Cardiac fibroblast (primary cell): ENCODE measurements around a stretch of chr6.

GRCh38 chr6:169766919-169767967, 15.8 kb downstream of the ERMARD start:
- RRBS = 92% methylated on average over 4 of the region's 13 CpGs

DNA sequence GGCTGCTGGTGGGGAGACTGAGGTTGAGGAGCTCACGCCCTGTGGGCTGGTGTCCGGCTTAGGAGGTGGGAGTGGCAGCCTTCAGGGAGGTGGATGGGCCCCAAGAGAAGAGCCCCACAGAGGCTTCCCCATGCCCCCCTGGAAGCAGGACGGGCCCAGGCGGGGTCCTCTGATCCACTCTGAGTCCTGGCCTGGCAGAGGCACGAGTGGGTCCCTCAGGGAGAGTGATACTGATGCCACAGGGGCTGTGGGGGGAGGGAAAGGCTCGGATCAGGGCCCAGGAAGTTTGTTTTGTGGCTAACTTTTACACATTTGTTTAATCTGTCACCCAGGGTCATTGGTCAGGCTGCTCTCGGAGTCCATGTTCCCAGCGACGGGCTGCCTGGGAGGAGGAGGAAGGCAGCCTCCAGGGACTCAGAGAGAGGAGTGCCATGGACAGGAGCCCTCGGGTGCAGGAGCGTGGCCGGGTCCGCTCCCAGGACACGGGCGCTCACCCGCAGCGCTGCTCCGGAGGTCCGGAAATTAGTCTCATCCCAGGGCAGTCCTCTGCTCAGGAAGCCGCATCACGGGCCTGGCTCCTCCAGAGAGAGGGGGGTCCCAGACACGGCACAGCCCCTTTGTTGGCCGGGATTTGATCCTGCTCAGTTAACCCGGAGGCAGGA, 170.9 kb downstream of the ERMARD start:
- RRBS = no CpG with 5 or more reads among the region's 24 CpGs

GRCh38 chr6:170023067-170023594, 267.7 kb downstream of the DLL1 start:
- RRBS = 20% methylated on average over 25 of the region's 60 CpGs

DNA sequence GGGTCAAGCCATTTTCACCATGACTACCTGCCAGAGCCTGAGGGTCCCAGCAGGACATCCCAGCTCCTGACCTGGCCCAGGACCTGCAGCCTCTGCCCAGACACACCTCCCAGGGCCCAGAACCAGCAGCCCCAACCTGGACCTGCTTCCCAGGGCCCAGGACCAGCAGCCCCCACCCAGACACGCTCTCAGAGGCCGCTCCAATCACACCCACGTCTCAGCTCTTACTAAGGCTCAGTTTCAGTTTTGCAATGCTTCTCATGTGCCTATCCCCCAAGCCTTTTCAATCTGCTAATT, 253.4 kb downstream of the DLL1 start:
- RRBS = no CpG with 5 or more reads among the region's 3 CpGs

GRCh38 chr6:170049543-170050368, 241.1 kb downstream of the DLL1 start:
- RRBS = 37% methylated on average over 4 of the region's 36 CpGs

- RRBS = no CpG with 5 or more reads among the region's 23 CpGs
These were observed 143.9 kb downstream of the DLL1 start for GRCh38 chr6:170146877-170147563.

DNA sequence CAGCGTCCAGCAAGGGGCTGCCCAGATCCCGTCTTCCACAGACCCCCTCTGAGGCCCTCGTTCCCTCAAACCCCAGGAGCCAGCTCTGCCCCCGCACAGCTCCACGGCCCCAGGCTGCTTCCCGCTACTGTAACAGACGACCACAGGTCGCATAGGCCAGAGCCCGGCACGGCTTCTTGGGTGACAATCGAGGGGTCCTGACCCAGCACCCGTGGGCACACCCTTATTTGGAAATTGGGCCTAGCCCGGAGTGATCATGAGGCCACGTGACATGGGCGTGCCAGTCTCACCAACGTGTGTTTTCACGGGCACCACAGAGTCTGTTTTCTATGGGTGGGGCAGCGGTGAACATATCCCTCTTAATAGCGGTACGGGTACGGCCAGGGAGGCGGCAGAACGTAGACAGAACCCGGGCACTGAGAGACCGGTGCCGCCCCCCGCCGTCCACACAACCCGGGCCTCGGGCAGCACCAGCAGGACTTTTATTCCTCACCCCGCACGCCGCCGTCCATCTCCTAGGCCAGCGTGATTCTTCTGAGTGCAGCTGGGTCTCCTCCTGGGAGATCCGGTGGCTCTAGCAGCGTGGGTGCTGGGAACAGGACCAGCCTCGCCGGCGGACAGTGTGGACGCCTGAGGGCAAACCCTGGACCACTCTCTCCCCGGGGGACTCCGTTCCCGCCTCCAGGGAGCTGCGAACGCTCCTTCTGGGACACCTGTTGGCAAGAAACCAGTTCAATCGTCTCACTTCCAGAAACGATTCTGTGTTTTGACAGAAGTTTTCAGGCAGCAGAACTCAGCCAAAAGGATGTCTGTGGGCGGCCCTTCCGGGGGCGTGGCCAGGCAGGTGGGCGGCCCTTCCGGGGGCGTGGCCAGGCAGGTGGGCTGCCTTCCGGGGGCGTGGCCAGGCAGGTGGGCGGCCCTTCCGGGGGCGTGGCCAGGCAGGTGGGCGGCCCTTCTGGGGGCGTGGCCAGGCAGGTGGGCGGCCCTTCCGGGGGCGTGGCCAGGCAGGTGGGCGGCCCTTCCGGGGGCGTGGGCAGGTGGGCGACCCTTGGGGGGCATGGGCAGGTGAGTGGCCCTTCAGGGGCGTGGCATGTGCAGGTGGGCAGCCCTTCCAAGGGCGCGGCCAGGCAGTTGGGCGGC, 130.9 kb downstream of the DLL1 start:
- RRBS = 90% methylated on average over 13 of the region's 72 CpGs

- RRBS = no CpG with 5 or more reads among the region's 4 CpGs
These were observed 48.8 kb downstream of the PSMB1 start for GRCh38 chr6:170504320-170504767.